AG08470 (cell line): ENCODE data around the genes TMEM126A and CCDC83.

- RRBS = no CpG with 5 or more reads among the region's 3 CpGs
Measured at GRCh38 chr11:83910124-83910564, 624.0 kb upstream of the CCDC90B start.

- RRBS = no CpG with 5 or more reads among the region's 15 CpGs
Measured at GRCh38 chr11:84316886-84317767, 1031.0 kb upstream of the CCDC90B start.

- RRBS = no CpG with 5 or more reads among the region's 4 CpGs
Measured at GRCh38 chr11:85643151-85643774, 4.5 kb upstream of the TMEM126A start.

DNA sequence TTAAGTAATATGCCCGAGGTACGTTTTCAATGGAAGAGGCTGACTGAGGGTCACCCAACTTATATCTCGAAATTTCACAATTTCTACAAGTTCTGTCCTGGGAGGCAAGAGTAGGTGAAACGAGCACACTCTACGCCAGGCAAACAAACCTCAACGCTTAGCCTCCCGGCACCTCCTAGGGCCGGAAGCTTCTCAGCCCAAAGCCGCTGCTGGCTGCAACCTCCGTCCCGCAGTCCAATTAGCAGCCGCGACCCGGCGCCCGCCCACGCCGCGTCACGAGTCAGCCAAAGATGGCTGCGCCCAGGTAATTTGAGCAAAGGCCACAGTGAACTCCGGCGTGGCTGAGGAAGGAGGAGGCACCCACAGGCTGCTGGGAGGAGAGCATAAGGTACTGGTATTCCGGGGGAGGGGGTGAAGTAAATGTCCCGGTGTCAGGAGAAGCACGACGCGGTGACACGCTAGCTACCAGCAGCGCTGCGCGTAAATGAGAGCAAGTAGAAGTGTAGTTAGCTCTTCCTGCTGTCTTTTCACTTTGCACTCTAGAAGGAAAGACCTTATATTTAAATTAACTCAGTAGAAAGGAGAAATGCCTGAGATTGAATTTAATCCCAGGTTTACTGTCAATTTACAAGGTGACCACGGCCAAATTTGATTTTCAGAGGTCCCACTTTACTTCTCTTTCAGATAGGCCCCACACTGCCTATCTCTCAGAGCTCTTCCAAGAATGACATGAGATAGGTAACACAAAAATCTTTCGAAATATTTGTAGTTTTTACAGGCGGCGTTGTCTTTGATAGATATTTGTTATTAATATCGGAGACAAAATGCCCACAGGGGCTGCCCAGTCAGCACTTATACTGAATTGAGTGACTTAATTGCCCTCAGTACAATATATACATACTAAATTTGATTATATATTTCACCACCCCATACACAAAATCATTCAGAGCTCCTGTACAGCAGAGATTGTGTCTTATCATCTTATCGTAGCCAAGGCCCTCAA lies at the start of gene TMEM126A:
TMEM126A (plus strand) TSS at position 266 of the 1,003 bp plus-strand sequence.
- RRBS = 1% methylated on average over 16 of the region's 38 CpGs

GRCh38 chr11:85854356-85855492 lies at the start of gene CCDC83:
Gene CCDC83, plus strand, starts transcription at chr11:85855383.
- RRBS = no CpG with 5 or more reads among the region's 76 CpGs

GRCh38 chr11:85966735-85968053 lies 101.7 kb downstream of the PICALM start:
- RRBS = no CpG with 5 or more reads among the region's 12 CpGs

DNA sequence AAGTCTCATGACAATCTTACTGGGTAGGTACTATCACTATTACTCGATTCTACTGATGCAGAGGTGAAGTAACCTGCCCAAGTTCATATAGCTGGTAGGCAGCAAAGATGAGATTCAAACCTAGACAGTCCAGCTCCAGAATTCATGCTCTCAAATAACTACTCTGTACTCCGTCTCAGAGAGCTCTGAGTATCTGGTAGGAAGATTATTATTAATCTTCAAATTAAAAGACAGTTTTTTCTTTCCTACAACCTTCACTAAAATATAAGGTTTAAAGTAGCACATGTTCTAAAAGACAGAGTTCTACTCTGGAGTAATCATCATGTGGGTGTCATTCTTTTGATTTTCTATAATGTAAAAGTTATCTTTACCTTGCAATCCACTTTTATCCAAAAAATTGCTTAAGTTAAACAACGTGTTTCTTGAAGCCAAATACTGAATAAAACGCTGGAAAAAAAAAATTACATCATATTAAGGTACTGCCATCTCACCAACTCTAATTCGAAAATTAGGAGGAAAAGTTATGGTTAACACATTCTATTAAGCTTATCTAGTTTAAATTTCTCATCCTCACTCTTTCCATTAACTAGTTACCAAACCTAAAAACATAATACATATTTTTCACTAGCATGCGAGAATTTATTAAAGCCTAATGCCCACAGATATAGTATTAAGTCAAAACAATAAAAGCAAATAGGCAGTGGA lies 42.8 kb downstream of the PICALM start:
- RRBS = no CpG with 5 or more reads among the region's 6 CpGs

- RRBS = no CpG with 5 or more reads among the region's 10 CpGs
Measured at GRCh38 chr11:86027258-86028154, 41.4 kb downstream of the PICALM start.

GRCh38 chr11:86058649-86059513 lies 10.0 kb downstream of the PICALM start:
- RRBS = no CpG with 5 or more reads among the region's 2 CpGs

- RRBS = no CpG with 5 or more reads among the region's 5 CpGs
Measured at GRCh38 chr11:86064176-86064936, 4.5 kb downstream of the PICALM start.

- RRBS = no CpG with 5 or more reads among the region's 4 CpGs
Measured at GRCh38 chr11:86116227-86116932, 47.5 kb upstream of the PICALM start.

- RRBS = no CpG with 5 or more reads among the region's 7 CpGs
Measured at GRCh38 chr11:86179535-86180140, 64.9 kb upstream of the EED start.

DNA sequence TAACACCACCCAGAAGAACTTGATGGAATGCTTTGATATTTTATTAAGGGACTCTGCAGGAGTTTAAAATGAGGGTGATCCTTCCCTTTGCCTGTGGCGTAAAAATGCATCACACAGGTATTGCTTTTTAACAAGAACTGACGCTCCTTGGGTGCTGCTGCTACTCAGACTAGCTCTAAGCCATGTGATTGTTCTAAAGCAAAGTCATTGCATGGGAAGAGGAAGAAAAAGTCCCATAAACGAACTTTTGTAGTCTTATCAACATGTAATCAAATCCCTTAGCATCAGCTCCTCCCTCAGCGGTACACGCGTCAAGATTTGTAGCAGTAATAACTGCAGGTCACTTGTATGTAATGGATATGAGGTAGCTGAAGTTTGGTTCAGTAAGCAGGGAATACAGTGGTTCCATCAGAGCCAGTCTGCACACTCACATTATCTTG lies 48.3 kb upstream of the EED start:
- RRBS = no CpG with 5 or more reads among the region's 6 CpGs

DNA sequence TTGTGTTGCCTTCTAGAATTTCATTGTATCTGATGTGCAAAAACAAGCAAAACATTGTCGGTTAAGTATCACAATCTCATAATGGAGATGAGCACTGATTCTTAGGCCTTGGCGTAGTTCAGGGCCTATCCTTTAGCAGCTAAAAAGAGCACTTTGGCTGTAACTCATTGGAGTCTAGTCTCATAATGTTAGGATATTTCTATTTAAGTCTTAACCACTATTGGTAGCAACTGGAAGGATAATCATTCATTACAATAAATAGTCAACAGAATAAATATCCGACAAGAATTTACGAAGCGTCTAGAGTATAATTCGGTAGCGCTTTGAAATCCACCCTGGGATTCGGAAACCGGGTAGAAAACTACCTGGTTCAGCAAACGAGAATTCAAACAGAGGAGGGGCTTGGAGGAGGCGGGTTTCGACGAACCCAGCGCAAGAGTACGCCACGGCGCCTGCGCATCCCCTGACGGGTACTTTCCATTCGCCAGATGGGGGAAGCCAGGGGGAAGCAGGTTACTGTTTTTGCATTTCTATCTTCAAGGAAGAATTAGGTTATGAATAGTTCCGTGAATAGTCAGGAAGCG lies 396 bp upstream of the EED start:
- RRBS = no CpG with 5 or more reads among the region's 22 CpGs

GRCh38 chr11:86476054-86476599 lies 101.4 kb downstream of the CCDC81 start:
- RRBS = no CpG with 5 or more reads among the region's 4 CpGs

- RRBS = no CpG with 5 or more reads among the region's 5 CpGs
Measured at GRCh38 chr11:86486578-86486931, 111.9 kb downstream of the CCDC81 start.

GRCh38 chr11:86567323-86567732 lies 192.6 kb downstream of the CCDC81 start:
- RRBS = no CpG with 5 or more reads among the region's 3 CpGs

GRCh38 chr11:86644186-86645217 lies 155.8 kb upstream of the PRSS23 start:
- RRBS = no CpG with 5 or more reads among the region's 12 CpGs

- RRBS = no CpG with 5 or more reads among the region's 5 CpGs
Measured at GRCh38 chr11:86670809-86671364, 129.5 kb upstream of the PRSS23 start.

DNA sequence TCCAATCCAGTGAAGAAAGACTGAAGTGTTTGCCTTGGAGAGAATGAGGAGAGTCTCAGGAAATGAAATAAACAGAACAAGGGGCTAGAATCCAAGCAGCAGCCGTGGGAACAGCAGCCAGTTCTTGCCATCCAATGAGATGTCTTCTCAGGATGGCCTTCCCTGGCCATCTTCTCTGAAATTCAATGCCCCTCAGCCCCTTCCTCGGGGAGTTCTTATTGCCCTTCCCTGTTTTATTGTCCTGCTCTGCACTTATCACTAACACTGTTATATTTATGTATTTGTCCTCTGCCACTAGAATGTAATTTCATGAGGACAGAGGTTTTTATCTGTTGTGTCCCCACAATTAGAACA lies 14.7 kb downstream of the PRSS23 start:
- RRBS = no CpG with 5 or more reads among the region's 2 CpGs